BJ (cell line): ENCODE measurements around the gene STMN1.

- CAGE, long polyA plus RNA: no peak
- RRBS: 85% methylated on average over 12 of the region's 27 CpGs
These were observed 18.6 kb downstream of the RUNX3 start for GRCh38 chr1:24911322-24912010.

DNA sequence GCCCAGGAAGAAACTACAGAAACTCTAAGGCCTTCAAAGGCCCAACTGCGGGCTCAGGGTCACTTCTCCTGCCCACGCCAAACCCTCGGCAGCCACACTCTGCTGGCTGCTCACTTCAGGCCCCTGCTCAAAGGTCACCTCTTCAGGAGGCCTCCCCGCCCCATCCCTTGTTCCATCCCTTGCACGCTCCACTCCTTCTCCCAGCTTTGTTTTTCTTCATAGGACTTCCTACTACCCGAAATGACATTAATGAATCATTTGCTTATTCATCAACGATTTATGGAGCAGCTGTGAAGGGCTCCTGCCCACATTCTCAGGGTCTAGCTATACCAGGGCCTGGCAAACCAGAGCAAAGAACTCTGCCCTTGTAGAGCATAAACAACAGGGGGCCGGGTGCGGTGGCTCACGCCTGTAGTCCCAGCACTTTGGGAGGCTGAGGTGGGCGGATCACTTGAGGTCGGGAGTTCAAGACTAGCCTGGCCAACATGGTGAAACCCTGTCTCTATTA, 15.3 kb downstream of the RUNX3 start:
- CAGE, long polyA plus RNA: no peak
- RRBS: no CpG with 5 or more reads among the region's 12 CpGs

GRCh38 chr1:24928474-24929200, 1.4 kb downstream of the RUNX3 start:
- CAGE, long polyA plus RNA: no peak
- RRBS: 4% methylated on average over 4 of the region's 39 CpGs

DNA sequence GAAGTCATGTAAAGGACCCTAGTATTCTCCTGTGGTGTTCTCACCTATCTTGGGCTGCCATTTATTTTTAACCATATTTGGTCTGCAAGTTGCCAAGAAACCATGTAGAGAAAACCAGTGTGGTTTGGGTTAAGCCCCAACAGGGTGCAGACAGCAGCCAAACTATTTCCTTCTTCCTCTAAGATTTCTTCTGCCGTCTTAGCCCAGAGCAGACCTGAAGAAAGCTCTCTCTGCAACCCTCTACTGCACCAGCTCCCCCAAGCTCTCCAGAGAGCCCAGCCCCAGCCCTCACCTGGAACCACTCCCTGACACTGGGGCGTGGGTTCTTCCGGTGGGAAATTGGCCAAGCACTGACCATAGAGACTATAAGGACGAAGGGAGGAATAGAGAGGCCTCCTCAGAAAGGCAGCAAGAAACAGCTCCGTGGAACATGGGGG, 136.6 kb downstream of the SYF2 start:
- CAGE, long polyA plus RNA: no peak
- RRBS: no CpG with 5 or more reads among the region's 5 CpGs

DNA sequence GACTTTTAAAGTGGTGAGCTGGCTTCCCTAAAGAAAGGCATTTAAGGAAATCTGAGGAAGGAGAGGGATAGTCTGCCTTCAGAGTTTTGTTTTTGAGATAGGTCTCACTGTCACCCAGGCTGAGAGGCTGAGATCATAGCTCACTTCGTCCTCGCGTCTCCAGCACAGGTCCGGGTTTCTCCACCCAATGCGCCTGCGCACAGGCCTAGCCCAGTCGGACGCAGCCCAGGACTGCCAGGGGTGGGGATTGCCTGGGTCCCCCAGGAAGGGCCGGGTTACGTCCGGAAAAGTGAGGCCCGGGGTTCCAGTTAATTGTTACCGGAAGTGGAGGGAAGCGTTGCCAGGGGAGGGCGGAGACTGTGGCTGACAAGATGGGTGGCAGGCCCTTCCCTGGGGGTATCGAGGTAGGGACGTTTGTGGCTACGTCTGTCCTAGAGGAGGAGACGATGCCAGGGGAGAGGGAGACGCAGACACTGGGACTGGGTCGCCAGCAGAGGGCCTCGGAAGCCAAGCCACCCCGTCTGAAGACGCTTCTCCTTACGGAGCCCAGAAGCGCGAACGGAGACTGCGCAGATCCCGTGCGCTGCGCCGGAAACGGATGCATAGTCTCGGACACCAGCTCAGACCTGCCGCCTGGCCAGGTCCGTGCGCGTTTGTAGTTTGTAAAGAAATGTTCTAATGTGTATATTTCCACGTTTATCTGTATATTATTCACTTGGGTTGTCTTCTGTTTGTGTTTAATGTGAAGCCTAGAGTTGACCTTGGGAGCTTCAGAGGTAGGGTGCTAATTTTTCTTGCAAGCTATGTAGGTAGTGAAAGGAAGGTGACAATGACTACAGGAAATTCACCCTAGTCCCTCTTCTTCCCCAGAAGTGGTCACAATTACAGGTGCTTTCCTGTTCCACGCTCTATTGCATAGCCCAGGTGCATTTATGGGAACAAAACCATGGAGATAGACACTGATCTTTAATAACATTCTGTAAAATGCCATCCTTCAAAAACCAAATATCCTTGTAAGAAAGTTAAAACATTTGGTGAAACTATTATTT, 7.4 kb downstream of the RSRP1 start:
- CAGE, long polyA plus RNA: no peak
- RRBS: 2% methylated on average over 4 of the region's 41 CpGs

- CAGE, long polyA plus RNA: no peak
- RRBS: no CpG with 5 or more reads among the region's 4 CpGs
These were observed 3.6 kb upstream of the TMEM50A start for GRCh38 chr1:25334578-25334849.

DNA sequence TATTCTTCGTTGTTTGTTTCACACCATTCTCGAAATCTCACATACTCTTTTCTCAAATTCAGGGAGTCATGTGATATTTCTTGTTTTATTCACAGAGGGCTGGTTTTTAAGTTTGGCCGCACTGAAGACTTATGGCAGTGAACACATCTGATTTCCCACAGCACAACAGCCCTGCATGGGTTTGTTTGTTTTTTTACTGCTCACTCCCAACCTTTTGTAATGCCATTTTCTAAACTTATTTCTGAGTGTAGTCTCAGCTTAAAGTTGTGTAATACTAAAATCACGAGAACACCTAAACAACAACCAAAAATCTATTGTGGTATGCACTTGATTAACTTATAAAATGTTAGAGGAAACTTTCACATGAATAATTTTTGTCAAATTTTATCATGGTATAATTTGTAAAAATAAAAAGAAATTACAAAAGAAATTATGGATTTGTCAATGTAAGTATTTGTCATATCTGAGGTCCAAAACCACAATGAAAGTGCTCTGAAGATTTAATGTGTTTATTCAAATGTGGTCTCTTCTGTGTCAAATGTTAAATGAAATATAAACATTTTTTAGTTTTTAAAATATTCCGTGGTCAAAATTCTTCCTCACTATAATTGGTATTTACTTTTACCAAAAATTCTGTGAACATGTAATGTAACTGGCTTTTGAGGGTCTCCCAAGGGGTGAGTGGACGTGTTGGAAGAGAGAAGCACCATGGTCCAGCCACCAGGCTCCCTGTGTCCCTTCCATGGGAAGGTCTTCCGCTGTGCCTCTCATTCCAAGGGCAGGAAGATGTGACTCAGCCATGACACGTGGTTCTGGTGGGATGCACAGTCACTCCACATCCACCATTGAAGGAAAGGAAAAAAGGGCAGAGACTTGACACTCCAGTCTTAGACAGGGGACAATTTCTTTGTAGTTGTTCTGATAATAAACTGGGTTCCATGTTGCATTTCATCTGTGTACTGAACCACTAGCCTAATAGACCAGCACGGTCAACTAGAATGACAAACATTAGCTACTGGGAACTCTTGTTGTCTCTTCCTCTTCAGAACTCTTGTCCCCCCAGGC, 22.8 kb downstream of the TMEM50A start:
- CAGE, long polyA plus RNA: no peak
- RRBS: no CpG with 5 or more reads among the region's 9 CpGs

GRCh38 chr1:25425302-25426217, 4.9 kb upstream of the RHCE start:
- CAGE, long polyA plus RNA: no peak
- RRBS: no CpG with 5 or more reads among the region's 14 CpGs

DNA sequence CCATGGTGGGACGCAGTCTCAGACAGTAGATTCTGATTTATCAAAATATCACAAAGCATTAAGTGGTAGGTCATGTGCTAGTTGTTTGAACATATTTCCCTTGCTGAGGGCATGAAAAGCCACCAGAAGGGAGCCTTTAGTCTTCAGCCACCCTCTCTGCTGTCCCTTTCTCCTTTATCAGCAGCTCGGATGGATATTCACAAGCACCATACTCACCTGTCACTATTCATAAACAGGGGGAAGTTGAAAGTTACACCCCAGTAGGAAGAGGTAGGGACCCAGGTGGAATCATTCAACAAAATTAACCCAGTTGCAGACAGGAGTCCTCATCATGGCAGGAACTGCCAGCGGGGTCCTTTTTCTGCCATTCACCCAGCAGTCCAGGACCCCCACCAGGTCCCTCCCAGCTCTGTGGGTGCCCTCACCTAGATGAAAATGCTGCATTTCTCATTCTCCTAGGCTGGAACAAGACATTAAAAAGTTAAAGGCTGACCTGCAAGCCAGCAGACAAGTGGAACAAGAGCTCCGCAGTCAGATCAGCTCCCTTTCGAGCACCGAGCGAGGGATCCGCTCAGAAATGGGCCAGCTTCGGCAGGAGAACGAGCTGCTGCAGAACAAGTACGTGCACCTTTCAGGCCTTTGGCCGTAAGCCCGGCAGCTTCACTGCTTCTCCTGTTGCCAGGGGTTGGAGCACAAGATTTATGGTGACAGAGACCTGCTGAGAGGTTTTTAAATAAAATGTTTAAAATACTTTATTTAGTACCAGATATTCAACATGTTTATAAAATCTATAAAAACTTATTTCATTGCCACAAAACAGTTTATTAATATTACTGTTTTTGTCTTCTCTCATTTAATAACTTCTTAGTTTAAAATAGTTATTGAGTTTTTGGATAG, 53.2 kb downstream of the MACO1 start:
- CAGE, long polyA plus RNA: no peak
- RRBS: no CpG with 5 or more reads among the region's 13 CpGs

DNA sequence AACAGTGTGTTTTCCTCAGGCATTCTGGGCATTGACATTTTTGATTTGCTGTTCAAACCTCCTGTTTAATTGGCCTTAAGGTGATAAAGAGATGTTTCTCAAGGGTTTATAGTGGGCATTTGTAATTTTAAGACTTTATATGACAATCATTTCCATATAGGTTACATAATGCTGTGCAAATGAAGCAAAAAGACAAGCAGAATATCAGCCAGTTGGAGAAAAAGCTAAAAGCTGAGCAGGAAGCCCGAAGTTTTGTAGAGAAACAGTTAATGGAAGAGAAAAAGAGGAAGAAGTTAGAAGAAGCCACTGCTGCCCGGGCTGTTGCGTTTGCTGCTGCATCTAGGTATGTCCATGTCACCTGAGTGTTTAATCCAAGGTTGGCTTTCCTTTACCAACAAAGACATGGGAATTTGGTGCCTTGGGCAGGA, 54.8 kb downstream of the MACO1 start:
- CAGE, long polyA plus RNA: no peak
- RRBS: no CpG with 5 or more reads among the region's 3 CpGs

DNA sequence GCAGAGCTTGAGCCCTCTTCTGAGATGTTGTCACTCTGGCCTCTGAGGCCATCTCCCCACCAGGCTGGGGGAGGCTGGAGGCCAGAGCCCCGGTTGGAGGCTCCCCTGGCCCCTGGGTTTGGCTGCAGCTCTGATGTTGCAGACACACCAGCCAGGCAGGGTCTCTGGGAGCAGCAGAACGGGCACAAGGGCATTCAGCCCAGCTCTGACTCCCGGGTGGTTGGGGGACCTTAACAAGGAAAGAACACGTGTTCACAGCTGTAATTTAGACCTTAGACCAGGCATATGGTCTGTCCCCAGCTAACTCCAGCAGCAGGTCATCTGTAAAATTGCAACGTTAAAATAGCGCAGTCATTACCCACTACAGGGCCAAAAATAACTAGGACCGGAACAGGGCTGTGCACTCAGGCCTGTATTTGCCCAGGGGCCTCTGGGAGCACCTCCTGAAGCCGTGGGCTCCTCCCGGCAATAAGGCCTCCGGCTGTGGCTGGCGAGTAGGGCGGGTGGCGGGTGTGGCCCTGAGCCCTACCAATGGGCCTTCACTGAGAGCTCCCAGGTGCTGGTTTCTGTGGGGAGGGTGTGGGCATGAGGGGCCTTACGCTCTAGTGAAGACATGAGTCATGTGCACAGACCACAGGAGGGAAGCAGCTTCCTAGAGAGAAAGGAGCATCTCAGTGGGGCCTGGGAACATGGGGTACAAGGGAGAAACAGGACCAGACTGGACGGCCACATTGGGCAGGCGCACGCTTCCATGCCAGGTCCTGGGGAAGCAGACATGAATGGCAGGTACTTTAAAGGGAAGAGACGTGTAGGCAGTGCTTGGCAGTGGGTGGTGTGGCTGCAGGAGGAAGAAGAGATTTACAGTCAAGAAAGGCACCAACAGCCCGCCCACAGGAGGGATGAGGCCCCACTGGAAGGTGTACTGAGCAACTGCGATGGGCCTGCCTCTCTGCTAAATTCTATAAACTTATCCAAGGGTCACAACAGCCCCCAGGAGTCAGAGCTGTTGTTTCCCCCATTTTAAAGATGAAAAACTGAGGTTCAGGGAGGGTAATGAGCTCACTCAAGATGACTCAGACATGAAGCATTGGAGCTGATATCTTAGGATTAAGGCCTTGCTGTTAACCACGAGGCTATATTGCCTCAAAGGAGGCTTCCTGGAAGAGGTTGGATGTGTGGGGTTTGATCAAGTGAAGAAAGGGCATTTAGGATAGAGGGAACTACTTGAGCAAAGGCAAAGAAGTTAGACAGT, 6.3 kb downstream of the LDLRAP1 start:
- CAGE, long polyA plus RNA: no peak
- RRBS: 61% methylated on average over 3 of the region's 21 CpGs

GRCh38 chr1:25561472-25561867, 18.1 kb downstream of the LDLRAP1 start:
- CAGE, long polyA plus RNA: no peak
- RRBS: no CpG with 5 or more reads among the region's 4 CpGs

GRCh38 chr1:25565103-25565931, 21.9 kb downstream of the LDLRAP1 start:
- CAGE, long polyA plus RNA: no peak
- RRBS: no CpG with 5 or more reads among the region's 15 CpGs

- CAGE, long polyA plus RNA: no peak
- RRBS: 22% methylated on average over 3 of the region's 23 CpGs
These were observed 25.0 kb downstream of the LDLRAP1 start for GRCh38 chr1:25568358-25568952.

- CAGE, long polyA plus RNA: no peak
- RRBS: no CpG with 5 or more reads among the region's 15 CpGs
These were observed 30.1 kb downstream of the LDLRAP1 start for GRCh38 chr1:25573424-25573981.

DNA sequence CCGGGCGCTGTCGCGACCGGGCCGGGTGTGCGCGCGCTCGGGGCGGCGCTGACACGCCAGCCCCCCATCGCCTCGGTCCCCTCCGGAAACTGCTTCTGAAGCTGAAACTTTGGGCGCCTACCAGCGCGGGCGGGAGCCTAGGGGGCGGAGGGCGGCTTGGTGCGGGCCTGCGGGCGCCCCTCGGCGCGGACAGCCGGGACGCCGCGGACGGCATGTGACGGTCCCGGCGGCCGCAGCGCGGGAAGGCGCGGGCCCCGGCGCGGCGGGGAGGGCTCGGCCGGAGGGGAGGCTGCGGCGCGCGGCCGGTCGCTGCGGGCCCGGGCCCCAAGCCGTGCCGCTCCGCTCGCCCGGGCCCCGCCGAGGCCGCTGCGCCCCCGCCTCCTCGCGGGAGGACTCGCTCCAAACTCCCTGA, 641 bp downstream of the MAN1C1 start:
- CAGE, long polyA plus RNA: no peak
- RRBS: 2% methylated on average over 13 of the region's 68 CpGs

DNA sequence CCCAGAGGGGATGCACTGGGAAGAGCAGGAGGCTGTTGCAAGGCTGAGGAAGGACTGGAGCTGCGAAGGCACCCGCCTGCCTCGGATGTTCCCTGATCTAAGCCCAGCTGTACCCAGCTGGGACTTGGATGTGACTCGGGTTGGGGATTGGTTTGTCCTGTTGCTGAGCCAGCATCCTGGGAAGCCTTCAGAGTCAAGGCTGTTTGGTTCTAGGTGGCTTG, 42.3 kb downstream of the MAN1C1 start:
- CAGE, long polyA plus RNA: no peak
- RRBS: no CpG with 5 or more reads among the region's 4 CpGs

DNA sequence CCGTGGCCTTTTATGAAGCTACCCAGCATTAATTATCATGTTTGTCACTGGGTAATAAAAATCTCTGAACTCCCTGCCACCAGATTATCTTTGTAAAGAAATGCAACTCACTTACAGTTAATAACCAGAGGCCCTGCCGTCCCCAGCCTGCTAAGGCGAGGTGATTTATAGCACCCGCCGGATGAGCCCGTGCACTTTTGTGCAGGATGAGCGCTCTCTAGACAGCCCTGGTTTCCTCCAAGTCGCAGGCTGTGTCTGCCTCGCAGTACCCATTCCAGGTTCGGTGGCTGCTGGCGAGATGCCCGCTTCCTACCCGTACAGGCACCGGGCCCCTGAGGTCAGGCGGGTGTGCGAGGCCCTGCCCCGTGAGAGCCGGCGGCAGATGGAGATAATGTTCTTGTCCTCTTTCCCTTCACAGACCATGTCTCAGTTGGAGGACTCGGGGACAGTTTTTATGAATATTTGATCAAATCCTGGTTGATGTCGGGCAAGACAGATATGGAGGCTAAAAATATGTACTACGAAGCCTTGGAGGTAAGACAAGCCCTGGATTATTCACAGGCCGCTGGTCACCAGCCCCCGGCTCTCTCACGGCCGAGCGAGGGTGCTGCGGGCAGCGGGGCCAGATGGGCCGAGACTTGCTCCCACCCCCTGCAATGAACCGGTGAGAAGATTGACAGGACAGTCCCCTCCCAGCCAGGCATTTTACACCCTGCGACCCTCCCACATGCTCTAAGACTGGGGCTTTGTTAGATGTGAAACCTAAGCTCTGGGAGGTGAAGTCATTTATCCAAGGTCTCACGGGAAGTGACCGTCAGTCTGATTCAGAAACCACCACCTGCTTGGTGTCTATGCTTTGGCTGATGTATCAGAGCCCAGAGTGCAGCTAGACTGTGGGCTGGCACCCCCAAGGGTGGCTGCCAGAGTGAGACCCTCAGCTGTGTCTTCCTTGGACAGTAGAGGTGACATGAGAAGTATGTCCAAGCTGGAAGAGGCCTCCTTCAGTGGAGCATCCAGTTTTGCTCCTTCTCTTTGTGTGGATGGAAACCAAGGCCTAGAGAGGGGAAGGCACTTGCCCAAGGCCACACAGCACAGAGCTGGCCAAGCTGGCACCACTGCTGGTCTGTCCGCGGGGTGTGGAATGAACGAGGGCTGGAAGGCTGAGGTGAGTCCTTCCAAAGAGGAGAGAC, 28.4 kb upstream of the SELENON start:
- CAGE, long polyA plus RNA: no peak
- RRBS: 76% methylated on average over 12 of the region's 37 CpGs

DNA sequence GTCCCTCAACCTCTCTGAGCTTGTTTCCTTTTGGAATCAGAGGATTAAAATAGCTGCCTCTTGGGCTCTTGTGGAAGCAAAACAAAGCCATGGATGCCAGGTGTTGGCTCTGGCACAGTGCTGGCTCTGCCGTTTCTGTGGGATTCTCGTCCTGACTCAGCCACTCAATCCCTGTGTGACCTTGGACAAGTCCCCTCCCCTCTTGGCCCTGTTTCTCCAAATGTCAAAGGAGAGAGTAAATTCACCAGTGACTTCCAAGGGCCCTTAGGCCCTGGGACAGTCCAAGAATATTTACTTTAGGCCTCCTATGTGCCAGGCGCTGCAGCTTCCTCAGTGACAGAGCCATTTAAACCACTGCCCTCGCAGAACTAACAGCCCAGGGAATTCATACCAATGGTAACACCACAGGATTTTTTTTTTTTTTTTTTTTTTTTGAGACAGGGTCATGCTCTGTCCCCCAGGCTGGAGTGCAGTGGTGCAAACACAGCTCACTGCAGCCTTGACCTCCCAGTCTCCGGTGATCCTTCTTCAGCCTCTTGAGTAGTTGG, 3.3 kb downstream of the PAQR7 start:
- CAGE, long polyA plus RNA: no peak
- RRBS: no CpG with 5 or more reads among the region's 5 CpGs

DNA sequence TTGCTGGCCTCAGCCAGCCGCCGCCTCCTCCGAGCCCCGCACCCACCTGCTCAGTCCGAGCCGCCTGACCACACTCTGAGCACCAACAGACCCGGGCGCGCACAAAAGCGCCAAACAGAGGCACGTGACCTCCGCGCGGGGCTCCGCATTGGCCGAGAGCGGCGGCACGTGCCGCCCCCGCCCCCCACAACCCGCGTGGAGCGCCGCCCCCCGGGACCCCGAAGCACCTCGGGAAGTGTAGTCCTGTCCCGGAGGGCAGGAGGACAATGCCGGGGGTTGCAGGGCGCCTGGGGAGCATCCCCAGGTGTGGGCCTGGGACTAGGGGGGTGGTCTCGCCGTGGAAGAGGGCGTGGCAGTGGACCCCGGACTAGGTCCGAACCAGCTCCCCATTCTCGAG, at the start of gene STMN1:
Gene STMN1 (minus strand): TSS at position 77 of the 397 bp plus-strand sequence.
- CAGE, long polyA plus RNA: start-site peak on the minus strand centred at position 81 of the sequence, 14 bp wide, 7,854 and 5,688 reads in 2 replicates
- RRBS: 1% methylated on average over 6 of the region's 37 CpGs